Caco-2 (cell line): ENCODE data around the gene TAFA4.

- PRO-cap, result no peak
- RRBS, result no CpG with 5 or more reads among the region's 2 CpGs
These were observed 183.0 kb downstream of the MAGI1 start for GRCh38 chr3:65855760-65856064.

- PRO-cap, result no peak
- RRBS, result no CpG with 5 or more reads among the region's 10 CpGs
These were observed 181.9 kb downstream of the MAGI1 start for GRCh38 chr3:65856538-65857459.

DNA sequence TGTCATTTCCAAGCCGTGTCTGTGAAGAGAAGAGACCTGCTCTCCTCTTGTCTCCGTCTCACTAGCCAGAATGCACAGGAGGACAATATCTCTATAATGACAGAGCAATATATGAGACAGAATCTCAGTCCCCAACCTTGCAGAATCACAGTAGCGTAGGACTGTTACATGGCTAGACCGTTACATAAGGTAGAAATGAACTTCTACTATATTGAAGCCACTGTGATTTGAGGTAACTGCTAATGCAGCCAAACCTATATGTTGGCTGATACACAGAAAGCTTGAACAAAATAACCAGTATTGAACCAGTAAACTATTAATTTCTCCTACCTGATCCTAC lies 152.2 kb downstream of the MAGI1 start:
- PRO-cap, result no peak
- RRBS, result no CpG with 5 or more reads among the region's 4 CpGs

DNA sequence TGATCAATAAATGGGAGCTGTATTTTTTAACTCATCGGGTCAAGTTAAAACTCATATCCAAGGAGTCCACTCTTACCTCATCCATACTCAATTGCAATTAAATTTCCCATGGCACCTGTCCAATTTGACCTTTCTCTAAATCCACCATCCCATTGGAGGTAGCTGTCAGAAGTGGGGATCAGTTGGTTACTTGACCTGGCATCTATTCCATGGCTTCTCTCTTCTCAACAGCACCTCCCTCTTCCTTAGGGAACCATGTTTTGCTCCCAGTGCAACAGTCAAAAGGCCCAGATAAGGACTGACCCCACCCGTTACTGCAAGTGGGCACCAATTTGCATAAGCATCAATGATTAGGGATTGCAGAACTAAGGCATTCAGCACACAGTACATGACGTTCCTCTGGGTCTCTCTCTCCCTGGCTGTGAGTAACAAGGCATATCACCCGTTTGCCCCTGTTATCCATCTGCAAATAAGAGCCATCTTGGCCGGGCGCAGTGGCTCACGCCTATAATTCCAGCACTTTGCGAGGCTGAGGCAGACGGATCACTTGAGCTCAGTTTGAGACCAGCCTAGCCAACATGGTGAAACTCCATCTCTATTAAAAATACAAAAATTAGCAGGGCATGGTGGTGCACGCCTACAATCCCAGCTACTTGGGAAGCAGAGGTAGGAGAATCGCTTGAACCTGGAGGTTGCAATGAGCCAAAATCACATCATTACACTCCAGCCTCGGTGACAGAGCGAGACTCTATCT lies 18.9 kb downstream of the MAGI1 start:
- PRO-cap, result no peak
- RRBS, result no CpG with 5 or more reads among the region's 13 CpGs

GRCh38 chr3:66037541-66038263 lies 1.0 kb downstream of the MAGI1 start:
- PRO-cap, result no peak
- RRBS, result 3% methylated on average over 7 of the region's 52 CpGs

- PRO-cap, result no peak
- RRBS, result no CpG with 5 or more reads among the region's 8 CpGs
These were observed 72.1 kb upstream of the MAGI1 start for GRCh38 chr3:66110665-66111306.

DNA sequence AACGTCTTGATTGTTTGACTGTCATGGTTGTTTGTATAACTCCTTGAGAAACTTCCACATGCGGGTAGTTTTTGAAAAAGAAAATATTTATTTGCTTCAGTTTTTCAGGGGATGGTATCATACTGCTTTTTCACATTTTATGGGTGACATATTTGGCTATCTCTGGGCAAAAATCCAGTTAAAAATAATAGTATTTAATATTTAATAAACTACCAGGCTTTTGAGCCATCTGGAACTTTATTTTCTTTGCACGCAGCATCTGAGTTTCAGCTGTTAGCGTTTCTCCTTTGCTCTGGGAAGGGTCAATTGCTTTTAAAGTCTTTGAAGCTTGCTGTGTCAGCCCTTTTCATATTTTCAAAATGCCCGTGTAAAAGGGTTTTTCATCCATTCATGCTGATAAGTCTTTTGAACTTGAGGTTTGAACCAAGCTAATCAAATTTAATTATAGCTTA lies 79.0 kb downstream of the SLC25A26 start:
- PRO-cap, result no peak
- RRBS, result no CpG with 5 or more reads among the region's 5 CpGs

DNA sequence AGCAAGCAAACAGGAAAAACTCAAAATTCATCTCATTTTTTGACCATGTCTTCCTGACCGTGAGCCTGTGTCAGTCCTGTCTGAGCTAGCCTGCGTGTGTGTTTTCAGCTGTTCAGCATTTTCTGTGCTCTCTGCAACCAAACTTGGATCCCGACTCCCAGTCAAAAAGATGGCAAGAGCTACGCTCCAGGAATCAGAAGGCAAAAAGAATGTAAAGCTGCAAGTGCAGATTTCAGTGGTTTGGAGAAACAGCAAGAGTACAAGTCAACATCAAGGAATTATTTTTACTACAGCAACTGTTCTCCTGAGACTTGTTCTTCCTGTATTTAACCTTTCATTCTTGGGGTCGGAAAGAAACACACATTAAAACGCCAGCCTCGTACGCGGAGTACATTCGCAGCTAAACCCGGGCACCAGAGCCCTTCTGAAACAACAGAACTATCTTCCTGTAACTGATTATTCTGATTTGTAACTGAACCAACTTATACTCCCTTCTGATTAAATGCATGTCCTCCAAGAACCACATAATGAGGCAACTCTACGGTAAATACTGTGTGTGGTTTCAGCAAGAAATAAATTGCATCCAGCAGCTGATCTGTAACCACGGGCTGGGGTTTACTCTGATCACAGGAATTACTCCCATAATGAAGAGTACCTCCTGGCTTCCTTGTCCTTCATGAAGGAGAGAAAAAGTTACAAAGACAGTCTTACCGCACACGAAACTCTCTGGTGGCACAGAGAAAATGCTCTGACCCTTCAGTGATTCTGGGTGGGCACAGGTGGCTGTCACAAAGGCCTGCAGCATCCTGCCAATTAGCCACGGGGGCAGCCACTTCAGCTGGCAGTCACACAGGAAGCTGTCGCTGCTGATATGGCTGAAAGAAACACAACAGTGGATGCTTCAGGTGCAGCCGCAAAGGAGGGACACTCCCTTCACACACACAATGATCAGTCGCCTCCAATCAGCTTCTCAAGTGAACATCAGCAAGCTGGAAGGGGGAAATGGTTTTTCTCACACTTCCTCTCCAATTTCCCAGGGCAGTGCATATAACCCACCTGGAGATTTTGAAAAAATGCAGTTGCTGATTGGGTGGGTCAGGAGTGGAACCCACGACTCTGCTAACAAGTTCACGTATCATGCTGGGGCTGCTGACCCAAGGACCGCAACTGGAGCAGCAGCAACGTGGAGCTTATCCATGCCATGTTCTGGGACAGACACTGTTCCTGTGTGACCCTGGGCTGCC lies 107.1 kb downstream of the LRIG1 start:
- PRO-cap, result no peak
- RRBS, result no CpG with 5 or more reads among the region's 23 CpGs

DNA sequence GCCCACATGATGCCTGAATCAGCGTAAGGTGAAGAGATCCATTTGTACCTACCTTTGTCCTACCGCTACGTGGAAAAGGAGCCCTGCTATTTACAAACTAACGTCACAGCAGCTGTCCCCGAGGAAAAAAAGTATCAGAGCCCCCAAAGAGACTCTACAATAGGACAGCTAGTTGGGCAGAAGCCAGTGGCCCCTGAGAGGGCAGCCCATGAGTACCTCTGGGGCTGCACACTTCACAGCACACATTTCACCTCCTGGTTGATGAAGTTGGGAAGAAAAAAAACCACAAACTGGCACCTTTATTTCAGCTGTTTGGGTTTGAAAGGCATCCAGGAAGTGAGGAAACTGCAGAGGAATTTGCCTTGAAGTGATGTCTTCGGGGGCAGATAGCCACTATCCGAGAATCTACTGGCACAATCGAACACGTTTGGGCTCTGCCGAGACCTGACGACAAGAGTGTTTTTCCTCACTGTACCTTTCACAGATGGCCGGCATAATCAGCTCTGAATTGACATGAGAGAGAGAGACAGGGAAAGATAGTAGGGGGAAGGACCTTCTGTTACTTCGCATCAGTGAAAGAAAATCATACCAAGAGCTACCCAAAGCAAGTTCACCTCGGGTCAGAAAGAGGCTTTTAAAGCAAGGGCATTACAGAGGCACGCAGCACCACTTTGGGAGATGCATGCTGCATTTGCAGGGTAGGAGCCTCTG lies 59.7 kb downstream of the LRIG1 start:
- PRO-cap, result no peak
- RRBS, result no CpG with 5 or more reads among the region's 15 CpGs

DNA sequence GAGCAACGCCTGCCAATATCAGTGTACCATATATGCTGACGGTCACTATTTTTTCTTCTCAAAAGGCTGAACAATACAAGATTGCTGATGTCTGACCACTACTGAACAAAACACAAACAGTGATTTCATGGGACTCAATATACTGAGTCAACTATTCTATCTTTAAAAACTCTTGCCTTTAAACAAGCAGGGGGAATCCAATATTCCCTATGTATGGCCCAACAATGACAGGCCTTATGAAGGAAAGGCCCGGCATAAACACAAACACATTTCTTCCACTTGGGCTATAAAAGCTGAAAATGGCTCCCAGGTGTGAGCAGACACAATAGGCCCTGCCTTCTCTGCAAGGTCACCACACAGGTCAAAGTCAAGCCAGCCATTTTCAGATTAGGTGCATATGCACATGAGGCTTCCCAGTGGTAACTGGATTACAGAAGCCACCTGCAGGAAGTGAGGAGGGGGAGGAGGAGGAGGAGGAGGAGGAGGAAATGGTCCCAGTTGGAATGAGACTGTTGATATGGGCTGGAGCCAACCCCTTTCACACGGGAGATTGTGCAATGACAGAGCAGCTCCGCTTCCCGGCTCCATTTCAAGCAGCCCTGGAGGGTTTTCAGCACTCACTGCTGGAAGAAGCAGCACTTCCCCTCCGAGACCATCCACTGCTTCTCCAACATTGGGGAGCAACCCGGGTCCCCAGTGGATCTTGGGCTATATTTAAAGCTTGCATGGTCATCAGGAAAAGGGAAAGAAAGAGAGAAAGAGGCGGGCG lies 58.6 kb downstream of the LRIG1 start:
- PRO-cap, result no peak
- RRBS, result 83% methylated on average over 2 of the region's 10 CpGs

GRCh38 chr3:66462874-66463685 lies 37.7 kb downstream of the LRIG1 start:
- PRO-cap, result unidirectional peak, plus-strand start at chr3:66463307
- RRBS, result no CpG with 5 or more reads among the region's 8 CpGs

DNA sequence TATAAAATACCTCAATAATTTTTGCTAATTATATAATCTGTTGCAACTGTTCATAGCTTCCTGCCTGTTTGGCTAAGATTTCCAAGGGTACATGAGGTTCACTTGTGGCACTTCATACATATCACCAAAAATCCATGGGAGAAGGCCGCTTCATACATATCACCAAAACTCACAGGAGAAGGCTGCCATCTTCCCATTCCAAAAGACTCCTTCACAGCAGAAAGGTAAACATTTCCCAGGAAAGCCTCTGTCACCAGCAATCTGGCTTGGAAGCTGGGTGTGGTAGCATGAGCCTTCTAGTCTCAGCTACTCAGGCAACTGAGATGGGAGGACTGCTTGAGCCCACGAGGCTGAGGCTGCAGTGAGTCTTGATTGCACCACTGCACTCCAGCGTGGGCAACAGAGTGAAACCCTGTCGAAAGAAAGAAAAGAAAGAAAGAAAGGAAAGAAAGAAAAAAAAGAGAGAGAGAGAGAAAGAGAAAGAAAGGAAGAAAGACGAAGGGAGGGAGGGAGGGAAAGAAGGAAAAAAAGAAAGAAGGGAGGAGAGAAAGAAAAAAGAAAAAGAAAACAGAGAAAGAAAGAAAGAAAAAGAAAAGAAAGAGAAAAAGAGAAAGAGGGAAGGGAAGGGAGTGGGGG lies 7.3 kb downstream of the LRIG1 start:
- PRO-cap, result no peak
- RRBS, result no CpG with 5 or more reads among the region's 5 CpGs

DNA sequence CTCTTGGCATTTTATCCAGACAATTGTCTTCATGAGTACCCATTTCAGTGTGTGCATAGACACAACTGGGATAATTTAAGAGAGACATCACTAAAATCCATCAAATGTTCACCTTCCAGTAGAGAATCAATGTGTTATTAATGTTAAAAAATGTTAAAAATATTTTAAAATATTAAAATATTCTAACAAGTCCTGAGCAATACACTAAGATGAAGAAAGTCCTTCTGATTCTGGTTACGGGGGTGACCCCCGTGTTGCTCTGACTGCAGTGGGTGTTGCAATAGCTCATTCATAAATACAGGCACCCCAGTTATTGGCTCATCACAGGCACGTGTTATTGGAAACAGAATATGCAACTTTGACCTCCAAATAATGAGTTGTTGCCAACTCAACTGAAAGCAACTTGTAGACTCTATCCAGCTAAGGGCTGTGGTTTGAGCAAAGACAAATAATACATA lies 87.3 kb upstream of the LRIG1 start:
- PRO-cap, result no peak
- RRBS, result no CpG with 5 or more reads among the region's 3 CpGs

GRCh38 chr3:66803041-66803747 lies 194.9 kb upstream of the KBTBD8 start:
- PRO-cap, result no peak
- RRBS, result no CpG with 5 or more reads among the region's 4 CpGs

DNA sequence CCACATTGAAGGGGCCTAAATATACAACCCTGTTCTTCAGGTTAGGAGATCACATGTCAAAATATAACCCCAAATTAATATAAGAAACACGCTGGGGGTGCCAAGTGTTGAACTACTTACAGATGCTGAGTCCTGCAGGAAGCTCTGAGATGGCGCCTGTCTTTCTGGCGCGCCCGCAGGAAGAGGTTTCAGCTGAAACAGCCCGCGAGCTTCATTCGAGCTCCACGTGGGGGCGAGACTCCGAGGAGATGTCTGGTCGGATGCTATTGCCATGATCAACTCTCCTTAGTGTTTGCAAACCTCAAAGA lies 25.9 kb upstream of the KBTBD8 start:
- PRO-cap, result no peak
- RRBS, result no CpG with 5 or more reads among the region's 12 CpGs

GRCh38 chr3:67018106-67018879 lies 20.2 kb downstream of the KBTBD8 start:
- PRO-cap, result no peak
- RRBS, result 100% methylated on average over 3 of the region's 13 CpGs

- PRO-cap, result no peak
- RRBS, result 78% methylated on average over 19 of the region's 76 CpGs
These were observed at the start of gene TAFA4 for GRCh38 chr3:68932255-68933076. Gene TAFA4 (minus strand): TSS chr3:68932547.

GRCh38 chr3:69091471-69092667 lies 7.1 kb downstream of the ARL6IP5 start:
- PRO-cap, result no peak
- RRBS, result no CpG with 5 or more reads among the region's 11 CpGs

- PRO-cap, result no peak
- RRBS, result no CpG with 5 or more reads among the region's 7 CpGs
These were observed 852 bp downstream of the LMOD3 start for GRCh38 chr3:69121542-69121943.

GRCh38 chr3:69237559-69237865 lies 115.1 kb upstream of the LMOD3 start:
- PRO-cap, result no peak
- RRBS, result no CpG with 5 or more reads among the region's 6 CpGs